ENCODE results near the genes ZG16, PPP4C, TBX6 and YPEL3.

GRCh38 chr16:29572037-29572441 is 91.0 kb upstream of the SPN start:
- PRO-cap, 2 experiments, result no peak in any of the 2 experiments

- PRO-cap, 2 experiments, result no peak in any of the 2 experiments
Observed at GRCh38 chr16:29607527-29608162, 55.4 kb upstream of the SPN start.

- PRO-cap, 2 experiments, result no peak in any of the 2 experiments
Observed at GRCh38 chr16:29611607-29611986, 51.5 kb upstream of the SPN start.

- PRO-cap, 2 experiments, result no peak in any of the 2 experiments
Observed at GRCh38 chr16:29673993-29674648, 4.9 kb upstream of the QPRT start.

DNA sequence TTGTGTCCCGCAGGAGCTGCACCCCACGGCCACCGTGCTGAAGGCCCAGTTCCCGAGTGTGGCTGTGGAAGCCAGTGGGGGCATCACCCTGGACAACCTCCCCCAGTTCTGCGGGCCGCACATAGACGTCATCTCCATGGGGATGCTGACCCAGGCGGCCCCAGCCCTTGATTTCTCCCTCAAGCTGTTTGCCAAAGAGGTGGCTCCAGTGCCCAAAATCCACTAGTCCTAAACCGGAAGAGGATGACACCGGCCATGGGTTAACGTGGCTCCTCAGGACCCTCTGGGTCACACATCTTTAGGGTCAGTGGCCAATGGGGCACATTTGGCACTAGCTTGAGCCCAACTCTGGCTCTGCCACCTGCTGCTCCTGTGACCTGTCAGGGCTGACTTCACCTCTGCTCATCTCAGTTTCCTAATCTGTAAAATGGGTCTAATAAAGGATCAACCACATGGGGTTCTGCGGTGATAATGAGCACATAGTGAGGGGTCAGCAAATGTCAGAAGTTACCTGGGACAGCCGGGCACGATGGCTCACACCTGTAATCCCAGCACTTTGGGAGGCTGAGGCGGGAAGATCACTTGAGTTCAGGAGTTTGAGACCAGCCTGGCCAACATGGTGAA is 18.3 kb downstream of the QPRT start:
- PRO-cap, 2 experiments, result no peak in any of the 2 experiments

GRCh38 chr16:29698548-29699779 is 20.0 kb downstream of the QPRT start:
- PRO-cap, 2 experiments, result no peak in any of the 2 experiments

DNA sequence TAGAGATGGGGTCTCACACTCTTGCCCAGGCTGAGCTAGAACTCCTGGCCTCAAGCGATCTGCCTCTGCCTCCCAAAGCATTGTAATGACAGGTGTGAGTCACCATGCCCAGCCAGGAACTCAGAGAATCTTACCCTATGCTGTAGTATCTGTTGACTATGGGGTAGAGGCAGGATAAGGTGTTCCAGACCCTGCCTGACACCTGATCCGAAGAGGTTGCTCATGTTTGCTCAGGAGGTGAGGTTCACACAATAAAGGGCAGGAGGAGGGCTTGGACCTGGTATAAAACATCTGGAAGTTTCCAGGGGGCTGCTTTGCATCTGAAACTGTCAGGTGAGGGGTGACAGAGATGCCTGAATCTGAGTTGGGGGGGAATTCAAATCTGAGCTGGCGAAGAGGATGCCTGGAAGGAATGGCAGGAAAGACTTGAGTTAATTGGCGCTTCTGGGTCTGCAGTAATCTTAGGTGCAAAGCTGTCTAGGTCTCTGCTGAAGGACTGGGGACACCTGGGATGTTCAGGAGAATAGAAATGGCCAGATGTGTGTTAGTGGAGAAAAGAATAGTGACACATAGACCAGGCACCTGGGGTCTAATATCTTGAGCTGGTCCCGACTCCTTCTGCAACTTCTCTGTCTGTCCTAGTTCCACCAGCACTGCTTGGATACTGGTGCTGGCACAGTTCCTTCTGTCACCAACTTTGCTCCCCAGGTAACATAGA is at the start of gene ZG16:
ZG16 (plus strand) TSS at position 283 of the 718 bp plus-strand sequence.
- PRO-cap, 2 experiments, result no peak in any of the 2 experiments

- PRO-cap, 2 experiments, result peak in 2 of 2 experiments; most common plus-strand start chr16:29805463 (in 1); most common minus-strand start chr16:29805496 (in 2)
Observed at GRCh38 chr16:29805078-29805600, 1.2 kb upstream of the MAZ start.

- PRO-cap, 2 experiments, result peak in 2 of 2 experiments; most common plus-strand start chr16:29808265 (in 1); most common minus-strand start chr16:29808290 (in 2)
Observed at GRCh38 chr16:29808189-29808469, 1.8 kb downstream of the MAZ start.

- PRO-cap, 2 experiments, result no peak in any of the 2 experiments
Observed at GRCh38 chr16:29821749-29822159, 1.5 kb downstream of the MVP start.

DNA sequence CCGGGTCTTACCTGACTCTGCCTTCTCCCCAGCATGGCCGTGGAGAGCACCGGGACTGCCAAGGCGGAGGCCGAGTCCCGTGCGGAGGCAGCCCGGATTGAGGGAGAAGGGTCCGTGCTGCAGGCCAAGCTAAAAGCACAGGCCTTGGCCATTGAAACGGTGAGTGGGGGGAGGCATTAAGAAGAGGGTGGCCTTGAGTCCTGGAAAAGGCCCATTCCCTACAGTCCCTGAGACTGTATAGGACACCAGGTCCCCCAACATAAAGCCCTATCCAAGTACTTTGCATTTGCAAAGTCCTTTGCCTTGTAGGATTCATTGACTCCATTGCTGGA is 16.9 kb downstream of the CDIPT start:
- PRO-cap, 2 experiments, result no peak in any of the 2 experiments

GRCh38 chr16:29849233-29850063 is 13.6 kb downstream of the CDIPT start:
- PRO-cap, 2 experiments, result no peak in any of the 2 experiments

DNA sequence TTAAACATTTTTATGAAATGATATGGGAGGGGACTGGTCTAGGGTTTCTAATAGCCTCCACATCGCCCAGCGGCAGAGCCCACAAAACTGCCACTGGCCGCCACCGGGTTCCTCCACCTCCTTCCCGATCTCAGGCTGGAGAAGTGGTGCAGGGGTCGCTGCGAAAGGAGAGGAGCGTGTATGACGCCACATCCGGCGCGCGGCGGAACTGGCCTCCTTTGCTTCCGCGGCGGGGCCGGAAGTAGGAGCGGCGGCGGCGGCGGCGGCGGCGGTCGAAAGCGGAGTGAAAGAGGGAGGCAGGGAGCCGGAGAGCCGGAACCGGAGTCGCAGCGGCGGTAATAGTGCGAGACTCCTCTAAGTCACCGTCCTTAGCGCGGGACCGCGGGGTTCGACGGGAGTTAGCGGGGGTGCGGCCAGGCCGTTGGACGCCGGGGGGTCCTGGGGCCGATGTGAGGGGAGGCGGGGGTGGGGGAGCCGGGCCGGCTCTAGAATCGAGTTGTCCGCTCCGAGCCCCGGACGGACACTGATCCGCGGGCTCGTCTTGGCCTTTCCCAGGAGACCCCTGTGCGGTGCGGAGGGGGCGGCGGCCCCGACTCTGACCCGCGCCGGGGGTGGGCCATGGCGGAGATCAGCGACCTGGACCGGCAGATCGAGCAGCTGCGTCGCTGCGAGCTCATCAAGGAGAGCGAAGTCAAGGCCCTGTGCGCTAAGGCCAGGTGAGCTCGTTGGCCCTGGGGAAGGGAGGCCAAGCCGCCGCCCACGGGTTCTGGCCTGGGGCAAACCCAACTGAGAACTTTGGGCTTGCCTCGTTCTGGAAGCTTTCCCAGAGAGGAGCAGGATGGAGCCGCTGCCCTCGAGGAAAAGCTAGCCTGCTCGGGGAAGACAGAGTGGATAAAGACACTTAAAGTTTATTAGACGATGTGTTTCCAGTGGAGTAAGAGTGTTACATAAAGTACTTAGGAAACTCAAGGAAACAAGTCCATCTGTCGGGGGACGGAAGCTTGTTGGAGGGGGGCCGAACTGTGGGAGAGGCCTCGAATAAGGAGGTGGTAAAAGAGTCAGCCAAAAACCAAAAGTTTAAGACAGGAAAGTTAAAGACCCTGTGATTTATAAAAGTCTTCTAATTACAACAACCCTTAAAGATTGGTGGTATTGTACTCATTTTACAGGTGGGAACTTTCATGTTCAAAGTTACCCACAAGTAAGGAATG is at the start of gene PPP4C:
PPP4C (plus strand) TSS at position 235 of the 1,211 bp plus-strand sequence.
- PRO-cap, 2 experiments, result peak in 2 of 2 experiments; most common plus-strand start position 275 of the sequence (in 2); most common minus-strand start position 182 of the sequence (in 2)

- PRO-cap, 2 experiments, result peak in 2 of 2 experiments; most common plus-strand start chr16:30092108 (in 2); most common minus-strand start chr16:30091818 (in 1)
Observed at GRCh38 chr16:30091355-30092158, at the start of gene TBX6. Gene TBX6 (minus strand): TSS chr16:30091924.

GRCh38 chr16:30095817-30096781 is at the start of gene YPEL3:
Gene YPEL3 (minus strand): TSS chr16:30096213.
- PRO-cap, 2 experiments, result peak in 2 of 2 experiments; most common plus-strand start chr16:30096438 (in 2); most common minus-strand start chr16:30096213 (in 2)

GRCh38 chr16:30108322-30108763 is 5.0 kb downstream of the GDPD3 start:
- PRO-cap, 2 experiments, result no peak in any of the 2 experiments

DNA sequence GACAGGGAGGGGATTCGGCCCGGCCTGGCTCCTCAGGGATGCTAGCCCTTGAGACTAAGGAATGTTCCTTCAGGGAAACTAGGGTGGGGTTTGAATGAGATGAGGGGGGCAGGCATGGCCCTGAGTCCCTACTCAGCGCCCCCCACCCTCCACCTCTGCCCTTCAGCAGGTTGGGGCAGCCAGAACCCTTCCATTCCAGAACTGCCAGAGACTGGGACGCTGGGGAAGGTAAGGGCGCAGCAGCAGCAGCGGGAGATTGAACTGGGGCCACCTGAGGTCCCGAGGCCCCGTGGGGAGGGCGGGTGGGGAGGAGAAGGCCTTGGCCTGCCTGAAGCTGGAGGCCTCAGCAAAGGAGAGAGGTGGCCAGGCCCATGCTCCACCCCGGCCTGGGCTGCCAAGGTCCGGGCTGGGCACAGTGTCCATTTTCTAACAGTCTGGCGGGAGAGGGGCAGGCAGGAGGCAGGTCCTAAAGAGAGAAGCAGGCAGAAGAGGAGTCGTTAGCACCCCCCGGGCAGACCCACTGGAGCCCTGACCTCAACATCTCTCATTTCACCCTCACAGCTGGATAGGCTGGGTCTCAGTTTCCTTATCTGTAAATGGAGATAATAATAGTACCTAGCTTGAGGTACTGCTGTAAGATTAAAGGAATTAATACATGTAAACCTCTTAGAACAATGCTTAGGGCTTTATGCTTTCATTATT is 1.1 kb upstream of the GDPD3 start:
- PRO-cap, 2 experiments, result no peak in any of the 2 experiments

- PRO-cap, 2 experiments, result peak in 1 of 2 experiments; most common plus-strand start chr16:30354721 (in 1)
Observed at GRCh38 chr16:30354312-30354846, 729 bp downstream of the CD2BP2 start.

- PRO-cap, 2 experiments, result no peak in any of the 2 experiments
Observed at GRCh38 chr16:30398513-30399587, 3.6 kb downstream of the ZNF48 start.

- PRO-cap, 2 experiments, result peak in 2 of 2 experiments; most common plus-strand start chr16:30535469 (in 2); most common minus-strand start chr16:30535320 (in 2)
Observed at GRCh38 chr16:30535207-30535681, 586 bp upstream of the ZNF747 start.

Measured in helper T cell (primary cell).